ENCODE results near the genes OR4X2, TRIM51G, OR4C13 and OR4S2.

DNA sequence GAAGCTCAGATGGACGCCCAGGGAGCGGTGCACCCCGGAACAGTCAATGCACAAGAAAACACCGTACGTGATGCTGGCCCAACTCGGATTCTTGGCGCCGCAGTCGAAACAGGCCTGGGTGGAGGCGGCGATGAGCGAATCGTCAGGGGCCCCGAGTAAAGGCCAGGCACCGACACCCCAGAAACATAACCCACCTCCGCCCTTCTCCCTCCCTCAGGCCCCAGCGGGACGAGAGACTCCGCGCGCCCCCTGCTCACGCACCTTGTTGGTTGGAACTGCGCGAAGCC lies 215 bp downstream of the ARFGAP2 start:
- PRO-cap: no peak
- RAMPAGE, long total RNA: no peak

DNA sequence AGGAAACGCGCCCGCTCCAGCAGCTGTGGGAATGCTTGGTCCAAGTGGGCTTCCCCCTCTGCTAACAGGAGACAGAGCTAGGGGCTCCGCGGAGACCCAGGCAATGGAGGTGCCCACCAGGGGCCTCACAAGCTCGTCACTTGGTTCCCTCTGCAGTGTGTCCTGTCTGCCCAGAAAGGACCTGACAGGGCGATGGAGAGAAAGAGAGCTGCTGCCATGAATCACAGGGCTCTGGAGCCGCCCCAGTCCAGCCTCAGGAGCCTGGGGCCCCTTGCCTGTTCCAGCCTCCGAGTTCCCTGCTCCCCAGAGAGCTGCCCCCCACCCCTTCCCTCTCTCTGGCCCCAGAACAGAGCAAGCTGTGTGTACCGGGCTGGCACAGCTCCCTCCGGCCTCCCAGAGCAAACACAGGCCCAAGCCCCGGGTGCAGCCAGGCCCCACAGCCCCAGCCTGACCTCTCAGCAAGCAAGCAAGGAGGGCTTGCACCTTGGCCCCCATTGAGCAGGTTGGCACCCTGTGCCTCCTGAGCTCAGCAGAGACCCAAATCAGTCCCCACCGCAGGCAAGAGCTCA lies 1.6 kb downstream of the PACSIN3 start:
- PRO-cap: no peak
- RAMPAGE, long total RNA: no peak

- PRO-cap: no peak
- RAMPAGE, long total RNA: no peak
These were observed 14.1 kb downstream of the ACP2 start for GRCh38 chr11:47234049-47235285.

DNA sequence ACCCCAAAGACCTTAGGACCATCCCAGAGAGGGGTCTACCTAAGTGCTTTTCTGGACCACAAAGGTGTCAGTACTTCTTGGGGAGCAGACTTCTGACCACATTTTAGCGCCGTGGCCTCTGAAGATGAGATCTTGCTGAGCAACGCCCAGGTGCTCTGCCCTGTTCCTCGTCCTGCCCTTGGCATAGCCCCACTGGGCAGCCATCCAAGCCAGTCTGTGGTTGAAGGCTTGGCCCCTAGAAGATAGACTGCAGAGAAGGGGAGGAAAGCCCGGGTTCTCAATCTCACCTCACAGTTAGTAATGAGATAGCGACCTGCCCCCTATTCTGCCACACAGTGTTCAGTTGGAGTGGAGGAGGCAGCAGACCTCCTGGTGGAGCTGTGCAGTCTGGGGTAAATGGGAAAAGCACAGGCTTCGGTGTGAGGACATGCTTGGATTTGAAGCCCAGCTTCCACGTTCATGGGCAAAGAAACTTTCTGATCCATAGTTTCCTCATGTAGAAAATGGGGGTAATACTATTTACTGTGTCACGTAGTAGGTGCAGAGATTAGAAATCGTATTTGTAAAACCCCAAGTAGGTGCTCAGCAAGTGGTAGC lies 26.8 kb downstream of the MYBPC3 start:
- PRO-cap: no peak
- RAMPAGE, long total RNA: no peak

DNA sequence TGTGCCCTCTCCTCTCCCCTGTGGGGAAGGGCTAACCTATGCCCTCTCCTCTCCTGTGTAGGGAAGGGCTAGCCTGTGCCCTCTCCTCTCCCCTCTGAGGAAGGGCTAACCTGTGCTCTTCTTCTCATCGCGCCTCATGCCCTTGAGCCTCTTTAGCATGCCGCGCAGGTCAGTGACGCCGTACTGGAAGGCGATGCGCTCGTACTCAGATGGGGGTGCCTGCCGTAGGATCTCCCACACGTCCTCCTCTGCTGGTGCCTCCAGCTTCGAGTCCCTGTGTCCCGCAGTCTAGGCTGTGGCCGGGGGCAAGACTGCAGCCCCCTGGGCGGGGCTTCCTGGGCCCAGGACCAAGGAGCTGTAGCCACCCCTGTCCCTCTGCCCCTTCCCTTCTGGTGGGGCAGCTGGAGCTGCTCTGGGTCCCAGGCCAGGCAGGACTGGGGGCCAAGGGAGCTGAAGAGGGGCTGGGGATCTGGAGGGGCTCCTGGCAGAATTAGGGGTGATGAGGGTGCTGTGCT lies 6.3 kb downstream of the MYBPC3 start:
- PRO-cap: no peak
- RAMPAGE, long total RNA: no peak

- PRO-cap: no peak
- RAMPAGE, long total RNA: no peak
These were observed 21.6 kb upstream of the RAPSN start for GRCh38 chr11:47470188-47471354.

- PRO-cap: no peak
- RAMPAGE, long total RNA: no peak
These were observed 28.4 kb downstream of the CELF1 start for GRCh38 chr11:47524218-47525285.

GRCh38 chr11:47532832-47533213 lies 20.1 kb downstream of the CELF1 start:
- PRO-cap: no peak
- RAMPAGE, long total RNA: no peak

DNA sequence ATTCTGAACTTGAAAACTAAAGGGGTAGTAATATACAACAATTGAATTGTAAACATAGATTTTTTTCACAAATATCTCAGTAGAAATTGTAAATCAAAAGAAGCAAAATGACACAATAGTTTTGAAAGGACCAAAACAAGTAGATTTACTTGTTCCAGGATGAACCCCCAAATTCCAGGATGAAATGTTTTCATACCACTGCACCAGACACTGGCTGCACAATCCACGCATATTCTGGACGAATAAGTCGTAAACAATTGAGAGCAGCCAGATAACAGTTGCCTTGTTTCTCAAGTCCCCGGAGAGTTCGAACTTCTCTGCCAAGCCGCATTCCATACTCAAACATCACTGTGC lies 25.4 kb upstream of the FNBP4 start:
- PRO-cap: no peak
- RAMPAGE, long total RNA: no peak

DNA sequence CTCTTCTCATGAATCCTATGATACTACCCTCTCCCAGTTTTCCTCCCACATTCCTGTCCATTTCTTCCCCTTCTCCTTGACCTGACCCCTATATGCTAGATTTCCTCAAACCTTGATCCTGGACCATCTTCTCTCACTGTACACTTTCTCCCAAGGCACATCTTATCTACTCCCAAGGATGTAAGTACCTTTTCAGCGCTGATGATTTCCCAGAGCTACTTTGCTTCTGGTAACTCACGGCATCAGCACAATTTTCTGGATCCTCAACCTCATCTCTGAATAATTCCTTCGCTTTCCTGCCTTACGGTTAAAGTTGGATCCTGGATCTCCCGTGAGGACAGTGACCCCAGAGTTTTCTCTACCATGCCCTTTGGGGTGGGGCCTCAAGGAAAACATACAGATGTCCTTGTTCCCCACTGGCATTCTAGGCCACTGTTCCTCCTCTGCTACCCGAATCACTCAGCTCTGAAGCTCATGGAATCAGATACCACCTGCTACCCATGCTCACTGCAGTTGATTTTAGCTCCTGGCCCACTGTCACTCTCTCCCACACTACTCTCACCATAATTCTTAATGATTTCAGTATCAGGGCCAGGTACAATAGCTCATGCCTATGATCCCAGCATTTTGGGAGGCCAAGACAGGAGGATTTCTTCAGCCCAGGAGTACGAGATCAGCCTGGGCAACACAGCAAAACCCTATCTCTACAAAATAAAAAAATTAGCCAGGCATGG lies 5.9 kb downstream of the NUP160 start:
- PRO-cap: no peak
- RAMPAGE, long total RNA: no peak

- PRO-cap: no peak
- RAMPAGE, long total RNA: no peak
These were observed 48.6 kb downstream of the PTPRJ start for GRCh38 chr11:48028909-48029407.

- PRO-cap: no peak
- RAMPAGE, long total RNA: no peak
These were observed 69.4 kb downstream of the PTPRJ start for GRCh38 chr11:48049729-48050236.

DNA sequence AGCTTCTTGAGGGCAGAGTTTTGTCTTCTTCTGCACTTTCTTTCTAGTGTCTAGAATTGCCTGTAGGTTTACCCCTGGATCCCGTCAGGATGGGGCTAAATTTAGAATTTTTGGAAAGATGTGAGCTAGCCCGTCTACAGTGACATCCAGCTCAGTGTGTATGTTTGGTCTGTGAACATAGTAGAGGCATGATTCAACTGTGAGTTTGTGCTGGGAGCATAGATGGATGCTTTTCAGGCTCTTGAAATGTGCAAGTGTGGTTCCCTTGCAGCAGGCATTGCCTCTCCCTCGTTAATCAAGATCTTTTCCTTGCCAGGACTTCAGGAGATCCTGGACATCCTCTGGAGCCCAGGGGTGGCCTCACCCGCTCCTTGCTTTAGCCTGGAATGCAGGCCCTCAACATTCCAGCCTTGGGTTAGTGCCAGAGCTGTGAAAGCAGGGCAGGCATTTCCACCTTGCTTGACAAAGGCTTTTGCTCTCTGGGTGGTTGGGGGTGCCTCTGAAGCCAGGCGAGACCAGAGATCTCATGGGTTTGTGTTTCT lies 71.8 kb downstream of the PTPRJ start:
- PRO-cap: no peak
- RAMPAGE, long total RNA: no peak

- PRO-cap: no peak
- RAMPAGE, long total RNA: no peak
These were observed 91.9 kb downstream of the PTPRJ start for GRCh38 chr11:48072230-48072753.

GRCh38 chr11:48244662-48245286 lies at the start of gene OR4X2:
Gene OR4X2, plus strand, starts transcription at chr11:48245104.
- PRO-cap: no peak
- RAMPAGE, long total RNA: no peak

DNA sequence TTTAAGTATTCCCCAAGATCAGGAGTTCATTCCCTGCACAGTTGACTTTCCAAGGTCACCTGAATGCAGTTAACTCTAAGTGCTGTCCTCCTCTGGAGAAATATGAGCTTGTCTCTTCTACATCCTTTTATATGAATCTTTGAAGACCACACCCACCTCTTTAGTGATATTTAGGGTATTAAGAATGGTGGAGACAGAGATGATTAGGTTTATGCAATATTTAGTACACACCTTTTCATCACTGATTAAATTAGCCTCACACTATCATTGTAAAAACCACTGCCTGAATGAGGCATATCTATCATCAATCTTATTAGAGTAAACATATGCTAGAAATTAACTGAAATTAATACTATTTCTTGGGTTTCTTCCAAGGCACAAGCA lies at the start of gene TRIM51G:
Gene TRIM51G, minus strand, starts transcription at position 96 of the 384 bp plus-strand sequence.
- PRO-cap: no peak
- RAMPAGE, long total RNA: no peak

DNA sequence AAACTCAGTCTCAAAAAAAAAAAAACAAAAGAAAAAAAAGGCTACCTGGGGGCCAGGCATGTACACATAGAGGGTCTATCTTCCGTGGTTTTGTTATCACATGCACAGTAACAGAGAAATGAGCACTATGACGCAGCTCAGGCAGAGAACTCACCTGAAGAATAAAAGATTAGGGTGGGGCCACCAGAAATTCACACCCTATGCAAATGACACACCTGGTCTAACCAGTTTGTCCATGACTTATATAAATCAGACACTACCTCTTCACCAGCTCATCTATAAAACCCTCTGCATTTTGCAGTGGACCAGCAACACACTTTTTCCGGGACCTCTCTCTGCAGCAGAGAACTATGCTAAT lies 30.5 kb downstream of the FOLH1 start:
- PRO-cap: no peak
- RAMPAGE, long total RNA: no peak

DNA sequence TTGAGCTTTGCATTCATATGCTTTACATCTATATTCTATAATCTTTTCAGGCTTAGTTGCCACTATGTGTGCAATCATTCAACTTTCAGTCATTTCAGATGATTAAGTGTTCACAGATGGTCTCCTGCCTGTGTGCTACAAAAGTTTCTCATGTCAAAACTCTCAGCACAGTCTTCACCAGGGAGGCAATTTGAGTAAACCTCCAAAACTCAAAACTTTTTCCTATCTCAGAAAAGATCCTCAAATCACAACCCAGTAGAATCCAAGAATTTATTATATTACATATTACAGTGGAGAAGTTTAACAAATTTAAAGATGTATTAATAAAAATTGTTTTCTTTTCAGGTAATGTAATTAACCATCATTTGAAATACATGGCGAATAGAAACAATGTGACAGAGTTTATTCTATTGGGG lies at the start of gene OR4C13:
Gene OR4C13, plus strand, starts transcription at position 343 of the 416 bp plus-strand sequence.
- PRO-cap: no peak
- RAMPAGE, long total RNA: no peak

DNA sequence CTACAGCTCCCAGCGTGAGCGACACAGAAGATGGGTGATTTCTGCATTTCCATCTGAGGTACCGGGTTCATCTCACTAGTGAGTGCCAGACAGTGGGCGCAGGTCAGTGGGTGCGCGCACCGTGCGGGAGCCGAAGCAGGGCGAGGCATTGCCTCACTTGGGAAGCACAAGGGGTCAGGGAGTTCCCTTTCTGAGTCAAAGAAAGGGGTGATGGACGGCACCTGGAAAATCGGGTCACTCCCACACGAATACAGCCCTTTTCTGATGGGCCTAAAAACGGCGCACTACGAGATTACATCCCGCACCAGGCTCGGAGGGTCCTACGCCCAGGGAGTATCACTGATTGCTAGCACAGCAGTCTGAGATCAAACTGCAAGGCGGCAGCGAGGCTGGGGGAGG lies 92.2 kb downstream of the OR4A15 start:
- PRO-cap: no peak
- RAMPAGE, long total RNA: no peak

DNA sequence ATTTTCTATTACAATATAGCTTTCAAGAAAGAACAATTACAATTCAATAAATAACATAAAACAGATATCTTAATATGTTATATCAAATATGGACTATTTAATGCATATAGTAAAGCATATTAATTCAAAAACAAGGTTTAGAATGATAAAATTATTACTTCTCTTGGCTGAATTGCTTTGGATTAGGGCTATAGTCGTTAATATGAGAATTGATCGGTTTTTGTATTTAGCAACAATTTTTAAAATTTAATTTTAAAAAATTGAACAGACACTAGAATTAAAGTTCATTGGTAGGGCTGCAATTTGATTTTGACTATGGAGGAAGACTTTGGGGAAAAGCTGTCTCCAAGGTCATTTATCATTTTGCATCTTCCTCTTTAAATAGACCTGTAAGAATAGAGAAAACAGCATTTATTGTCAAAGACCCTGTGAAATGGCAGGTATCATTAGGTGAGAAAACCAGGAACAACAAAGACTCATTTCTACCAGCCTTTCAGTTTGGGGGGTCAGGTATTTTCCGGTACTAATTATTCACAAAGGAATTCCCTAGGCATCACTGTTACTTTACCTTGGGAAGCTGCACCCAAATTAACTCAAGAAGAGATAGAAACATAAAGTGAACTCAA lies at the start of gene OR4S2:
Gene OR4S2, plus strand, starts transcription at position 419 of the 626 bp plus-strand sequence.
- PRO-cap: no peak
- RAMPAGE, long total RNA: no peak

Measured in spinal cord (tissue), 3 donors.